Pulmonary lymph node (tissue), 1 donor: ENCODE data around the gene NARS2.

DNA sequence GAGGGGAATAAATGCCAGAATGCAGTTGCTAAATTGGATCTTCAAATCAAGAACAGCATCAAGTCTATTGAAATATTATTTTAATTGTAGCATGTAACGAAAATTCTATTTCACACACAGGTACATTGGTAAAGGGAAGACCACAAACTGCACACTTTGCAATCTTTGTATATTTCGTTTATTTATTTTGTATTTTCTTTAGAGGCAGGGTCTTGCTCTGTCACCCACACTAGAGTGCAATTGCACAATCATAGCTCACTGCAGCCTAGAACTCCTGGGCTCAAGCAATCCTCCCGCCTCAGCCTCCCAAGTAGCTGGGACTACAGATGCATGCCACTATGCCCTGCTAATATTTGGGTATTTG, 42.8 kb downstream of the GAB2 start:
- PRO-cap: no peak

- PRO-cap: no peak
Observed at GRCh38 chr11:78391347-78391850, 26.2 kb downstream of the GAB2 start.

DNA sequence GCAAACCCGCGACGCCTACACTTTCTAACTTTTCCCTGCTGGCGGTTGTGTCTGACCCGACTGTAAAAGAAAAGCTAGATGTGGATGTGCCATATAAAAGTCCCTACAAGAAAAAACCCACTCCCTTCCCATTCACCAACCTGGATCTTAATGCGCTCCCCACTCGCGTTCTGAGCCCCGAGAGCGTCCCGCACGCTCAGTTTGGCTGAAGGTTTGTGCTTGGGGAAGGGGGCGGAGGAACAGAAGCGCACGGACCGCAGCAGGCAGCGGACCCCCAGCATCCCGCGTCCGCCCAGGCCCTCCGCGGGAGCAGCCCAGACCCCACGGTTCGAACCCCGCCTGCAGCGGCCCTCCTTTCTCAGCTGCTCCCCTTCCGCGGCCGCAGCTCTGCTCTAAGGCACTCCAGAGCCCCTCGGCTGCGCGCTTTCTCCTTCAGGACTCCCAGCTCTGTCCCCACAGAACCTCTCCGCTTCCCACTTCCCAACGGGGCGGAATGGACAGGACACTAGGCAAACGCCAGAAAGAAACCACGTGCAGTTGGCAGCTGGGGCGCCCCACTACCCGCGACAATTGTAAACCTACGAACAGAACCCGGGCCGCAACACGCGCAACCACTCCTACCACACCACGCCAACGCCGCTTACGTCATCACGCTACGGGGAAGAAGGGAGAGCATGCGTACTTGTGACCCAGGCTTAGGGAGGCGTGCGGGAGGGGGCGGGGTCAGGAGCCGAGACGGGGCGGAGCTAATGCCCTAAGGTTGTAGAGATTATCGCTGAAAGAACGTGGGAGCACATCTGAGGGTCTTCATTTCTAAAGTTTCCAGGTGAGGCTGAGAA, at the start of gene NARS2:
TSS of gene NARS2 (minus strand) at position 657 of the 839 bp plus-strand sequence.
- PRO-cap: bidirectional peak, plus-strand start at position 765 of the sequence, minus-strand start at position 572 of the sequence

DNA sequence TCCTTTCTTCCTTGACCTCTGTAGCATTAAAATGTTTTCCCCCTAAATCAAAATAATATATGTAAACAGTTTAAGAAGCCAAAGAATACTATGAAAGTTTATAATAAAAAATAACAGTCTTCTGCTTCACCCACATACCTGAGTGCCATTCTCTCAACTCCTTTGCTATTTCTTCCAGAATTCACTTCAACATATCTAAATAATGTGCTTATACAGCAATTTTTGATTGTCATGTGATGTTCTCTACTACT, 258.4 kb upstream of the NARS2 start:
- PRO-cap: unidirectional peak, minus-strand start at position 164 of the sequence; bidirectional peak, plus-strand start outside the sequence, minus-strand start at position 164 of the sequence

DNA sequence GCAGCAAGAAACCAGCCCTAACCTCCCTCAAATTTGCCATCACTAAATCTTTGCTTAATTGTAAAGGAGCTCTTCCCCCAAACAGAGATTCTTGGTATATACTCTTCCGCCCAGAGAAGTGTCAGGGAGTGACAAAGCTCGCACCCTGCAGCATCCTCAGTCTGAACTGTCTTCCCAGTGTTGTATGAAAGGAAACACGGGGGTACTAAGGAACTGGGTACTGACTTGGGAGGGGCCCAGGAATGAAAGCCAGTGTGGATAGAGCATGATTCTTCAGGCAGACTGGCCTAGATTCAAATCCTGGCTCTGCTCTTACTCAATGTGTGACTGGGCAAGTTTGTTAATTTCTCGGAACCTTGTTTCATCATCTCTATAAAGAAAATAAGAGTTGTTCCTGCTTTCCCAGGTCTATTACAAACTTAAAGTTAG, 265.9 kb upstream of the NARS2 start:
- PRO-cap: no peak

- PRO-cap: no peak
Observed at GRCh38 chr11:79418876-79419615, 21.8 kb downstream of the TENM4 start.

GRCh38 chr11:79496921-79497239, 56.0 kb upstream of the TENM4 start:
- PRO-cap: no peak

- PRO-cap: no peak
Observed at GRCh38 chr11:82695438-82695972, 38.2 kb downstream of the FAM181B start.

DNA sequence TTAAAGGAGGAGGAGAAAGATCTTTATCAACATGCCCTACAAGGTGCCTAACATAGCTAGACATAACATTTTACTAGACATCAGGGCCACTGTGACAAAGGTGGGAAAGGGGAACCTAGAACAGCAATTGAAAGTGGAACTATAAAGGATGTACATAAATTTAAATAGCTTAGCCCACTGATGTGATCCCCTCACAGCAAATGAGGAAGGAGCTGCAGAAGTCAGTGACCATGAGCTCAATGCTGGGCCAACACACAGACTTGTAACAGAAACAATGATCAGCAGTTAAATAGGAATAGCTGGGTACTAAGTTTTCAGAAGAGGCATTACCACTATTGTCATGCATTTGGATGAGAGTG, 4.5 kb downstream of the PRCP start:
- PRO-cap: bidirectional peak, plus-strand start at position 194 of the sequence, minus-strand start at position 135 of the sequence

GRCh38 chr11:82902157-82902392, 539 bp downstream of the DDIAS start:
- PRO-cap: no peak

- PRO-cap: no peak
Observed at GRCh38 chr11:82996069-82996563, 75.6 kb downstream of the RAB30 start.

DNA sequence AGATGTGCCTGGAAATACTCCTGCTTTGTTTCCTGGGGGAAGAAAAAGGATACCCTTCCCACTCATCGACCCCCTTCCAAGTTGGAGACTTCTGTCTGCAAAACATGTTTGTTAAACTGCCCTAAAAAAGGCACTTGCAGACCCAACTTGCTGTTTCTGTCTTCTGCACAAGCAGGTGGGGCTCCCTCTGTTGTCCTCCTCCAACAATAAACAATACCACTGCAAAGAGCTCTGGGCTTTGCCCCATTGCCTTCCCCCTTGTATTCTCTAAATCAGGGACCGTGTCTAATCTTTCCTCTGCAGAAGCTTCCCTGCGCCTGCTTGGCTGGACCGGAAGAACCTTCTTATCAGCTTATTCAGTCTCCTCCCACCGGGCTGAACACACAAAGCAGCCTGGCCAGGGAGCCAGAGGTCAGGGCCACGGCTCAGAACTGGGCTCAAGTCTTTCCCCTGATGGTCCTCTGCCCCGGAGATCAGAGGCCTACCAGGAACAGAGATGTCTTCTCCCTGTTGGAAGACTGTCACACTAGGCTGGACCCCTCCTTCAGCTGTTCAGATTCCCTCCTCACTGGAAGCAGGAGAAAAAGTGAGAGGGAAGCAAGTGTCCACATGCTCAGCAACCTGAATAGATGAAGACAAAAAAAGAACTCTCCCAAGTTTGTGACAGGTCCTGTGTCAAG, 63.8 kb downstream of the RAB30 start:
- PRO-cap: unidirectional peak, minus-strand start at position 269 of the sequence

- PRO-cap: no peak
Observed at GRCh38 chr11:83092774-83093285, 21.1 kb upstream of the RAB30 start.

DNA sequence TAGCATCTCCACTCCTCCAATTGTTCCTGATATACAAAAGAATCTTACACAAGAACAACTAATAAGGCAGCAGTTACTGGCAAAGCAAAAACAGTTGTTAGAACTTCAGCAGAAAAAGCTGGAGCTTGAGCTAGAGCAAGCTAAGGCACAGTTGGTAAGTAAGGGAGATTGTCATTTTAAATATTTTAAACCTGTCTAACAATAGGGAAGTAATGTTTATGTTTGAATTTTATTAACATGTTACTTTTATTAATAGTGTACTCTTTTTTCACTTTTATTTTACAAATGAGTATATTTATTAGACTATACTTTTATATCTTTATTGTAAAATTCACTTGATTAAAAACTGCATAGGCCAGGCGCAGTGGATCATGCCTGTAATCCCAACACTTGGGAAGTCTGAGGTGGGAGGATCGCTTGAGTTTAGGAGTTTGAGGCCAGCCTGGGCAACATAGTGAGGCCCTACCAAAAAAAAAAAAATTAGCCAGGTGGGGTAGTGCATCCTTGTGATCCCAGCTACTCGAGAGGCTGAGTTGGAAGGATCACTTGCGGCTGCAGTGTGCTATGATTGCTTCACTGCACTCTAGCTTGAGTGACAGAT, 7.4 kb downstream of the PCF11 start:
- PRO-cap: no peak

GRCh38 chr11:83184379-83185675, 8.7 kb upstream of the ANKRD42 start:
- PRO-cap: no peak

GRCh38 chr11:83192611-83192945, 934 bp upstream of the ANKRD42 start:
- PRO-cap: no peak

DNA sequence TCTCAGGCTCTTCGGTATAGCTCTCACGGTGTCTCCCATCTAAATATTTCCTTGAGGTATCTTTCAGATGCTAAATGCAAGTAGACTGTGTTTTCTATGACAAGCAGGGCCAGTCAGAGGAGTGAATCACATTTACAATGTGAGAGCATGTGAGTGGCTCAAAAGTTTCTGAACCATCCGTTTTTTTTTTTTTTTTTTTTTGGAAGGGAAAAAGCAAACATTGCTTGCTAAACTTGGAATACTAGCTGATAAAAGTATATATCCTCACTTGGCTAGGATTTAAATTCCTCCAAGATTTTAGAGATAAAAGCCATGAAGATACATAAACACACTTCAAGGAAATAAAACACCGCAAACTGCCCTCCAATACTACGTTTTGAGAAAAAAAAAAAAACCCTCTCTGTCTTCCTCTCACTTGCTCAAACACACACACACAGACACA, 224.5 kb upstream of the CCDC90B start:
- PRO-cap: no peak

- PRO-cap: no peak
Observed at GRCh38 chr11:83682466-83682833, 396.3 kb upstream of the CCDC90B start.

DNA sequence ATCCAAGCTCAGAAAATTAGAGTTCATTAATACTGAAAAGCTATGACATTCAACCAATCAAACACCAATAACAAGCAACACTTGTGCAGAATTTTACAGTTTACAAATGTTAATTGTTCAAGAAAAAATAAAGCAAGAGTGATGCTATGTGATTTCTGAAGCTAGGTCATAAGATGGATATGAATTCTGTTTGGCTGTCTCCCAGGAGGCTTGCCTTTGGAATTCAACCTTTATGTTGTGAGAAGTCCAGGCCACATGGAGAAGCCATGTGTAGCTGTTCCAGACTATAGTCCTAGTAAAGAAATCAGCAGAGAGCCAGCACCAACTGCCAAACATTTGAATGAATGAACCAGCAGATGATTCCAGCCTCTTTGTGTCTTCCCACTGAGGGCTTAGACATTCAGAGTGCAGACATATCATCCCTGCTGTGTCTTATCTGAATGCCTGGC, 1150.7 kb downstream of the DLG2 start:
- PRO-cap: no peak

- PRO-cap: no peak
Observed at GRCh38 chr11:85574960-85575512, 52.1 kb downstream of the DLG2 start.